LNCaP clone FGC (cell line): Measurements from ENCODE around the genes ARHGAP44 and CDRT4.

- RRBS, 2 experiments, result no CpG with 5 or more reads among the region's 2 CpGs
Observed at GRCh38 chr17:10289975-10290464, 82.8 kb downstream of the MYH13 start.

- RRBS, 2 experiments, result no CpG with 5 or more reads among the region's 4 CpGs
Observed at GRCh38 chr17:10605237-10605698, 51.8 kb downstream of the MYH3 start.

DNA sequence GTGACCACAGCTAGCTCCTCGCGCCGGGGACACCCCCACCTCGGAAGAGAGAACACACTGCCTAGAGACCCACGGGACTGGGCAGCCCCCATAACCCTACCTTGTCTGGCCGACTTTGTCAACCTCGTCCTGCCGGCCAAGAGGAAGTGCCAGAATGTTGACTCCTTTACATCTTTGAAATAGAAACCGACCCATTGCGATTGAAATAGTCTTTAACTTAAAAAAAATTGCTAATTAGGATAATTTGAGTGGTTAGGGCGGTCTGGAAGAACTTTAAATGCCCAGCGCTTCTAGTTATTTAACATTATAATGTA lies 403 bp downstream of the ADPRM start:
- RRBS, 2 experiments, result 0% methylated on average over 7 of the region's 12 CpGs

DNA sequence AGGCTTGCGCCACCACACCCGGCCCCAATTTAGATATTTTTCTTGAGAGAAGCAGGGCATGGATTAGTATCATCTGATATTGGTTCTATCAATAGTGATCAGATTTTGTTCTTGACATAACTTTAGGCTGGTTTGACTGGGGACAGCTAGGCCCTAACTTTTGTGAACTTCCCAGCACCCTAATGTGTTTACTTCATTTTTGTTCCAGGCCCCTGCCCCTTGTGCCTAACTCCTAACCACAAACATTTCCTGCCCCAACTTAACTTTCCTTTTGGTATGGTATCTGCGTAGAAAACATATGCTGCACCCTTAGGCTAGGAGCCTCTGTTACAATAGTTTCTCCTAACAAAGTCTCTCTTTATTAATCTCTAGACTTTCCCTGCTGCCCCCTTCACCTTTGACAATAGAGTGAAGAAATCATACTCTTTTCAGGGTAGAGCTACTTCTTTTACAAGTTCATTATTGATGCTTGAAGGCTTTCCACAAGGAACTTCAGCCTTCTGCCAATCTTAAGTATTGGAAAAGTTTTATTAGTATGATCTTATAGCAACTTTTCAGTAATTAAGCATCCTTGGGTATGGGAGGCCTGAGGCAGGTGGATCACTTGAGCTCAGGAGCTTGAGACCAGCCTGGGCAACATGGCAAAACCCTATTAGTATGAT lies 2.5 kb downstream of the ADPRM start:
- RRBS, 2 experiments, result no CpG with 5 or more reads among the region's 3 CpGs

DNA sequence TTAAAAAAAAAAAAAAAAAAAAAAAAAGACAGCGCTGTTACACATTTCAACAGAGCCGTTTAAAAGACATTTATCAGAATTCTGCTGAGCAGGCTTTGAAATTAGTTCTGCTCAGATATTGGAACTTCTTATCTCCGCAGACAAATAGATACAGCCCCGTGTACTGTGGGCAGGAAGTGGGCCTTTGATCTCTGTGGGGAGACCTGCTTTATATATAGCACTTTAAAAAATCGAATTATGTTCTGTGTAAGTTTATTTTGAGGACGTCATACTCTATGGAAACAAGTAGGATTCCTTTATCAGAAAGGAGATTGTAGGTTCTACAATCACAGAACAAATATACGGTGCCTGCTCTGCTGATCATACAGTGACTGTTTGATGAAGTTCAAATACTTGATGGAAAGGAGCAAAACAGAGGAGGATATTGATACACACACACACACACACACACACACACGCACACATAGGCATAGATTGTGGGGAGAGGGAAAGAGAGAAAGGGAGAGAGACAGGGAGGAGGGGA lies 14.7 kb upstream of the TMEM220 start:
- RRBS, 2 experiments, result no CpG with 5 or more reads among the region's 8 CpGs

- RRBS, 2 experiments, result 60% methylated on average over 1 of the region's 35 CpGs; no CpG with 5 or more reads in 1 of the 2 experiments
Observed at GRCh38 chr17:10844166-10845491, 6.7 kb upstream of the PIRT start.

- RRBS, 2 experiments, result 2 to 4% methylated on average over 47 to 52 of the region's 100 CpGs
Observed at GRCh38 chr17:11240010-11240881, 767 bp upstream of the SHISA6 start.

DNA sequence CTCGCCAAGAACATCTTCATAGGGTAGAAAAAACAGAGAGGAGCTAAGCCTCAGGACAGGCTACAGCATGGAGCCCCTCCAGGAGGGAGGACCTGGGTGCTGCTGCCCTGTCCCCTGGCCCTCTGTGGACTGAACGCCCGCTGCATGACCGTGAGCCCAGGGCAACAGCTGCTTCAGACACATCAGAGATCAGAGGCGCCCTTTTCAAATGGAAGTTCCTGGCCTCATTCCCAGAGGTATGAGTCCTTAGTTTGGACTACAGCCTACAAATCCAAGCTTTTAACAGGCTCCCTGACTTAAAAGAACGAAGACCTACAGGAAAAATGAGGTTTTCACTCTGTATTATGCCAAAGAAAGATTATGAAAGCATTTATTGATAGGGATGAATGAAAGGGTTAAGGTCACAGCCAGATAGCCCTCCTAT lies 48.5 kb downstream of the ZNF18 start:
- RRBS, 2 experiments, result no CpG with 5 or more reads among the region's 6 CpGs

- RRBS, 2 experiments, result under 1% methylated on average over 15 to 17 of the region's 39 CpGs
Observed at GRCh38 chr17:12789254-12789663, at the start of gene ARHGAP44. TSS of gene ARHGAP44 (plus strand) at chr17:12789498.

DNA sequence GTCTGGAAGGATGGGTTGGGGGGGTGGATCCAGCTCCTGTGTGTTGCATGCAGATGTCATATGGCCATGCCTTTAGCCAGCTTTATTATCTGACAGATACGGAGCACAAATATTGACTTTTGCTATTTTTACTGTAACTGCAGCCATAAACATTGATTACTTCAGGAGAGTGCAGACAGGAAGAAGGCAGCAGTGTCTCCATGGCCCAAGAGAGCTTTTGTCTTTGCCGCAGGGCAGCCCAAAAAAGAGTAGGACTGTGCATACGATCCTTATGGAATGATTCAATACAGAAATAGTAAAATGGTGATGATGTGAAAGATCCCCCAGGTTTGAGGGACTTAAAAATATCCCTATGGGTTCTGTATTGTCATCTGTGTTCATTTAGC lies 279.5 kb upstream of the ELAC2 start:
- RRBS, 2 experiments, result no CpG with 5 or more reads among the region's 3 CpGs

GRCh38 chr17:14332291-14332865 lies 31.5 kb downstream of the HS3ST3B1 start:
- RRBS, 2 experiments, result no CpG with 5 or more reads among the region's 14 CpGs

GRCh38 chr17:14373132-14373673 lies 72.3 kb downstream of the HS3ST3B1 start:
- RRBS, 2 experiments, result no CpG with 5 or more reads among the region's 8 CpGs

GRCh38 chr17:14525947-14526642 lies 225.2 kb downstream of the HS3ST3B1 start:
- RRBS, 2 experiments, result no CpG with 5 or more reads among the region's 7 CpGs

DNA sequence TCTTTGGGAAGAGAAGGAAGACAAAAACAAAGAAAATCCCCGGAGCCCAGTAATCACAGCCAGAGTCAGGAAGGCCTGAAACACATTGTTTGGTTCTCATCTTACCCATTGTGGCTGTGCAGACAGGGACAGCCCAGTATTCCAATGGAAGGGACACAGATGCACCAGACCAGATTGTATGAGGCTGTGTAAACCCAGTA lies 187.9 kb downstream of the PMP22 start:
- RRBS, 2 experiments, result no CpG with 5 or more reads among the region's 1 CpG

GRCh38 chr17:15264904-15265225 lies 261 bp downstream of the PMP22 start:
- RRBS, 2 experiments, result no CpG with 5 or more reads among the region's 3 CpGs

GRCh38 chr17:15414451-15415602 lies 52.6 kb downstream of the CDRT4 start:
- RRBS, 2 experiments, result no CpG with 5 or more reads among the region's 21 CpGs

DNA sequence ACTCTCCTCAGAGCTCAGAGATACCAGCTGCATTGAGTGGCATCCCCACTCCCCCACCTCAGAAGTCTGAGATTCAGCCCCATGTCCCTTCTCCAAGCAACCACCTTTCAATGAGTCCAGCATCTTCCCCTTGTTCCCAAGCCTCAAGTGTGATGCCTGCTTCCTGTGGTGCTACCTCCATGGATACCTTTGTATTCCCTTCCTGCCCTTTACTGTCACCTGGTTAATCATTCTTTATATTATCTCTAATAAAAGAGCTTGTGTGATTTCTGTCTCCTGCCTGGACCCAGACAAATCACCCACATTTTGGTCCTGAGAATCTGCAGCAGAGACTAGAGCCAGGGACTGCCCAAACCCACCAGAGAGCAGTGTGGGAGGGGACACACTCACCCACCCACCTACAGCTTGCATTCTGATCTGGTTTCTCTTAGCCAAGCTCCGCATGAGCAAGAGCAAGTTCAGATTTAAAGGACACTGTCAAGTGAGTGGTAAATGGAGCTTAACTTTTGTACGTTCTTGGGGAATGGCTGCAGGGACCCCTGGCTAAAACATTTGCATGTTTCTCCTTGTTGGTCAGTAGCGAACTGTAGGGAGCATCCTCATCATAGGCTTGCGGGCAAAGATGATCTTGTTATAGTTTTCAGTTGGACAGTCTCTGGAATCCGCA lies 30.1 kb downstream of the CDRT4 start:
- RRBS, 2 experiments, result no CpG with 5 or more reads among the region's 5 CpGs

- RRBS, 2 experiments, result no CpG with 5 or more reads among the region's 6 CpGs
Observed at GRCh38 chr17:15467364-15467974, at the start of gene CDRT4. TSS of gene CDRT4 (minus strand) at chr17:15467621.